Fibroblast of the aortic adventitia (primary cell): ENCODE results near the gene ACSL6.

DNA sequence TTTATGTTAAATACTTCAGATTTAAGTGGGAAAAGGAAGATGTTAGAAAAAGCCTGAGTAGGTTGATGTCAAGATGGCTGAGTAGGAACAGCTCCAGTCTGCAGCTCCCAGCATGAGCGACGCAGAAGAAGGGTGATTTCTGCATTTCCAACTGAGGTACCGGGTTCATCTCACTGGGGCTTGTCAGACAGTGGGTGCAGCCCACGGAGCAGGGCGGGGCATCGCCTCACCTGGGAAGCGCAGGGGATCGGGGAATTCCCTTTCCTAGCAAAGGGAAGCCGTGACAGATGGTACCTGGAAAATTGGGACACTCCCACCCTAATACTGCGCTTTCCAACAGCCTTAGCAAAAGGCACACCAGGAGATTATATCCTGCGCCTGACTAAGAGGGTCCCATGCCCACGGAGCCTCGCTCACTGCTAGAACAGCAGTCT, 80.1 kb downstream of the CDC42SE2 start:
- CAGE, long polyA plus RNA, result no peak

DNA sequence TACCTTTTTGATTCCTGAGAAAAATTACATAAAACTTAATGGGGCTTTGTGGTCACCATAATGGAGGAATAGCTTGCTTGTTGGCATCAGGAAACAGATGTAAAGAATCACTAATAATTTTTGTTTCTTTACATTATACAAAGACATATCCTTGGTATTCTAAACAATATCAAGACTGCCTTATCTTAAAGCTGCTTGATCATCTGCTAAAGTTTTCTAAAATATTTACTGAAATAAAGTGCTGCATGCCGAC, 98.4 kb downstream of the CDC42SE2 start:
- CAGE, long polyA plus RNA, result no peak

DNA sequence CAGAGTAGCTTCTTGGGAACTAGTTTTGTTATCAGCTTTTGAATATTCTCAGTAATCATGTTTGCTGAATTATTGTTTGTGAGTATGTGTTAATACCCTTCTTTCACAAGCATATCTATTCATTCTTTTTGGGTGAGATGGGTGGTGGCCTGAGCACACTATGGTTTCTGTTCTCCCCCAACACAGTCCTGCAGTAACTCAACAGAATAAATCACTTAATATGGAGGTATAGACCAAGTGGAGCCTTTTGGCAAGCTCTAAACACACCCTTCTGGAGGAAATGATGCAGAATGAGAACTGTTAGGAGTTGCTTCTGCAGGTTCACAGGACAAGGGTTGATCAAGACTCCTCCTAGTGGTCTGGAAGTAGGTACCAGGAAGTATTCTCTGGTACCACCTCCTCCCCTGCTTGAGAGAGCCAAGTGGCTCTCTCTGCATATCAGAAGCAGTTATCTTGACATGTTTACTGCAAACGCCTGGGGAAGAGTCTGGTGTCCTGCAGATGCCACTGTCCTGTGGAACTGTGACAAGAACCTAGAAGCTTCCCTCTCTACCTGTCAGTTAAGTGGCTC, 118.4 kb downstream of the CDC42SE2 start:
- CAGE, long polyA plus RNA, result no peak

DNA sequence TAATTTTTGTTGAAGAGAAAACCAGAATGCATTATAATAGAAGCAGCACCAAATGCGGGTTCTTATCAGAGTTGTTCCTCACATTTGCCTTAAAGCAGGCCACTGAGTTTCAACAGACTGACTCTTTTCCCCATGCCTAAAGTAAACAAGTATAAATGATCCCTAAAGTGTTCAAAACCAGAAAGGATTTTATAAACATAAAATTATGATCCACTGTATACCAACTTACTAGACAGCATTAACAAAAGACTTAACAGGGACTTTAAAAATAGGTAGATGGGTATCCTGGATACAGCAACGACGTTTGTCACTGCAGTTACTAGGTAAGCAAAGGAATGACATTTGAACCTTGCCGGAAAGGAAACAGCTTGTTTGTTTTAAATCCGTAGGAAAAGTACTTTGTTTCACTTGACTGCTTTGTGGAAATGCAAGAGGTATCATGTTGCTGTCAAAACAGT, 122.8 kb downstream of the CDC42SE2 start:
- CAGE, long polyA plus RNA, result no peak

DNA sequence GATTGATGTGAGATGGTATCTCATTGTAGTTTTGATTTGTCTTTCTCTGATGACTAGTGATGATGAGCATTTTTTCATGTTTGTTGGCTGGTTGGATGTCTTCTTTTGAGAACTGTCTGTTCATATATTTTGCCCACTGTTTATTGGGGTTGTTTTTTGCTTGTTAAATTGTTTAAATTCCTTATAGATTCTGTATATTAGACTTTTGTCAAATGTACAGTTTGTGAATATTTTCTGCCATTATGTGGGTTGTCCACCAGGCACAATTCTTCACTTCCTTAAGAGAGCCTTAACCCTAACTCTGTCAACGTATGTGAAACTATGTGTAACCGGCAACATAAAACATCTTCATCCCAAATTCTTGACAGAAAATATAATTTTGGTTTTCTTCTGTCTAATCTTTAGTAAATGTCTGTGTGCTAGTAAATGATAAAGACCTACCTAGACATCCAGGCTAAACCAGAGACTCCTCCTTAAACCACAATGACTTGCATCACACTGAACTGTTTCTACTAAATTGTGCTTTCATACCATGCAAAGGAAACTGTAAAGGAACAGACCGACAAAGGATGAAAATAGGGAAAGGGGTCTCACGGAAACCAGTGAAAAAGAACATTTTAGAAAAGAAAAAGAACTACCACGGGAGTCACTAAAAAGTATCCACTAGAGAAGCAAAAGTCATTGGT, 49.7 kb downstream of the FNIP1 start:
- CAGE, long polyA plus RNA, result no peak

DNA sequence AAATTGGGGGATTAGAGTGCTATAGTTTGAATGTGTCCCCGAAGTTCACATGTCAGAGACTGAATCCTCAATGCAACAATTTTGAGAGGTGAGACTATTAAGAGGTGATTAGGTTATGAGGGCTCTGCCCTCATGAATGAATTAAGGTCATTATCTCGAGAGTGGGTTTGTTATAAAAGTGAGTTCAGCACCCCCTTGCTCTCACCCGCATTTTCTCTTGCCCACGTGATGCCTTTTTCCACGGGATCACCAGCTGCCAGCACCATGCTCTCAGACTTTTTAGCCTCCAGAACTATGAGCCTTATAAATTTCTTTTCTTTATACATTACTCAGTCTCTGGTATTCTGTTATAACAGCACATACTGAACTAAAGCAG, 10.3 kb downstream of the FNIP1 start:
- CAGE, long polyA plus RNA, result no peak

GRCh38 chr5:131789539-131790280, 7.1 kb downstream of the FNIP1 start:
- CAGE, long polyA plus RNA, result no peak

DNA sequence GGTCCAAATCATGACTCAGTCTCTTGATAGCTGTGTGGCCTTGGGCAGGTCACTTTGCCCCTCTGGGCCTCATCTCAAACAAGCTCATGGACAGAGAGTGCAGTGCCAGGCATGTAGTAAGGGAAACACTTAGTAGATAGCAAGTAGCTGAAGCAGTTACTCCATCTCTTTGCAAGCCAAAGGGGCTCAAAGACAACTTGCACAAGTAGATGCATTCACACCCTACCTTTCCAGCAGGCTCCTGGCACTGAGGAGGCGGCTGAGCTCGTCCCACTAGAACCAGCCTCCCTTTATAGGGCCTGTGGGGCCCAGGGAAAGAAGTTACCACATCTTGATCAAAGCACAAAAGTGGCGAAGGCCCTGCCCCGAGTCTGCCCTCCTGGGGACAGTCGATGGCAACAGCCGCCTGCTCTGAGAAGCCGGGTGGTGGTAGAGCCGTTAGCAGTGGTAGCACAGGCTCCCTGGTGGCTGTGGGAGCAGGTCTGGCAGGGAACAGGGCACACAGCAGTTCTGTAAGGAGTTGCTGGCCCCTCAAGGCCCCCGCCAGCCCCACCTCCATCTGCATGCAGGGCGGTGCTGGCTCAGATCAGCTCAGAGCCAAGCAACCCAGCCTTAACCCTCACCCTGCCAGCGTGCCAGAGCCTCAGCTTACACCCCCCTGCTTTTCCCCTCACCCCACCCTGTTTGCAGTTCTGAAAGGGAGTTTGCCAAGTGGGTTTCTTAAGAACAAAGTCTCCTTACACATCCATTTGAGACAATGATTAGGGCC, 12.1 kb downstream of the ACSL6 start:
- CAGE, long polyA plus RNA, result no peak

DNA sequence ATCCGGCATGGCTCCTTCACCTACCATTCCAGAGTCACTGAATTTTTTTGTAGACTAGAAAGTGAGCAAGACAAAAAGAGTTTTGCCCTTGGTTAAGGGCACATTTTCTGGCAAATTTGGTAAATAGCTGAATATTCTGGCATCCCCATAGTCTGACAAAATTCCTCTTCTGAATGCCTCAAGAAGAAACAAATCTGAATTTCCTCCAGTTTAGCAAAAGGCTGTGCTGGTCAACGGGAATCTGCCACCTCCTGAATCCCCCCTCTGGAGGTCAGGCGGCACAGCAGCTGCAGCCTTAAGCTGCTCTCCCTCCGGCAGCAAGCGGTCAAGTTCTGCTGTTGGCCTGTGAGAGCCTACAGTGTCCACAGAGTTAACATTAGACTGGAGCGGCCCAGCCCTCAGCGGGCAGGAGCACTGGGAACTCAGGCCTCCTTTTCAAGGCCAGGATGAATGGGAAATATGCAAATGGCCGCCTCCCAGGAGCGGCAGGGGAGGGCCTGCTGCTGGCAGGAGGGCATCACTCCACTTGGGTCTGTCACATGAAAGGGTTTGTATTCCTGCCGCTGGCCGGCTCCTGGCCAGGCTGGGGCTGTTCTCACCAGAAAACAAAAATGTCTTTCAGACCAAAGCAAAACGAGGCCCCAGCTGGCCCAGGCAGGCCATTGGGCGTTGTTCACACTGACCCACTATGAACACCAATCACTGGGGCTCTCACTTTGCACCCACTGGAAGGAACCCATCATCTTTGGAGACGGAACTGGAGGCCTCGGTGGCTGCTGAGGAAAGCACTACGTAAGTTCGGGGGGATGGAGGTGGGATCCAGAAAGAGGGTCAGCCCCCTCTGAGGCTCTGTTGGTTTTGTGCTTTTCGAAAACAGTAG, 8.2 kb downstream of the ACSL6 start:
- CAGE, long polyA plus RNA, result no peak

GRCh38 chr5:132011431-132012541, at the start of gene ACSL6:
Gene ACSL6 (minus strand): TSS chr5:132011658.
- CAGE, long polyA plus RNA, result no peak

GRCh38 chr5:132180145-132180589, 47.5 kb downstream of the P4HA2 start:
- CAGE, long polyA plus RNA, result no peak

DNA sequence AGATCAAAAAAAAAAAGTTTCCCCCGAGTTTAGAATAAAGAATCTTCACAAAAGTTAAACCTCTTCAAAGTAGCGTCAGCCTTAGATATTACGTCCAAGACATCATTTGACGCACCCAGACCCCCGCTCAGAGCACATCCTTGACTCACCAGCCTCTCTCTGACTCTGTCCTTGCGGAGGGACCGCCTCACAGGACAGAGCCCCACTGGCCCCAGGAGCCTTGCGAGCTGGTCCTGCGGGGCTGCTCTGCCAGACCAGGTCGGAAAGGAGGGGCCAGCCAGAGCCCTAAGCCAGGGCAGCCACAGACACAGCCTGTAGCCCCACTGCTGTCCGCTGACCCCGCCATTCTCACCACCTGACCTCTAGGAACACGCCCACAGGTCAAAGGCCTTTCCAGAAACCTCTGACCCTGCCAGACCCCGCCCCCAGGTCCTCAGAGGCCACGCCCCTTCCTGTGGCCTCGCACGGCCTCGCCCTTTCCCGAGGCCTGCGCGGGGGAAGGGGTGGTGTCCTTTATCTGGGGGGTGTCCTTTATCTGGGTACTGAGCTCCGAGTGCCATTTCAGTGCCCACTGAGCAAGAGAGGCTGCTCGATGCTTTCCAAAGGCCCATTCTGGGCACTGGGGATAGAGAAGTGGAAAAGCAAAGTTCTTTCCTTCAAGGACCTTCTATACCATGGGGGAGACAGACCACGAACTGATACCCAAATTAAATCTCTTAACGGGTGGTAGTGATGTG, 46.7 kb downstream of the P4HA2 start:
- CAGE, long polyA plus RNA, result no peak

GRCh38 chr5:132219417-132219622, 8.3 kb downstream of the P4HA2 start:
- CAGE, long polyA plus RNA, result no peak

- CAGE, long polyA plus RNA, result no peak
Observed at GRCh38 chr5:132251178-132251971, 6.1 kb upstream of the PDLIM4 start.

GRCh38 chr5:132252910-132253469, 4.5 kb upstream of the PDLIM4 start:
- CAGE, long polyA plus RNA, result no peak

GRCh38 chr5:132260671-132261205, 3.2 kb downstream of the PDLIM4 start:
- CAGE, long polyA plus RNA, result no peak

- CAGE, long polyA plus RNA, result no peak
Observed at GRCh38 chr5:132294686-132295710, 804 bp downstream of the SLC22A4 start.

DNA sequence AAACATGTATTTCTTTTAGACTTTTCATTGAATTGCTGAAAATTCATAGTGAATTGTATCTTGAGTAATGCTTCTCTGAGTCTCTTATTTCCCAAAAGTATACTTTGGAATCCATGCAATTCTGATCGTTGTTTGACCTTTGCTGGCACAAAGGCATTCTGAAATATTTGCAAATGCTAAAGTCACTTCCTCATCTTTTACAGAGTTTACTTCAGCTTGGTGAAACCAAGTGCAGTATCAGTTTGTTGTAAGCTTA, 45.1 kb downstream of the SLC22A5 start:
- CAGE, long polyA plus RNA, result no peak

- CAGE, long polyA plus RNA, result no peak
Observed at GRCh38 chr5:132430649-132431198, 59.8 kb downstream of the IRF1 start.

GRCh38 chr5:132464190-132465020, 26.2 kb downstream of the IRF1 start:
- CAGE, long polyA plus RNA, result no peak